Non-pigmented ciliary epithelial cell (primary cell): ENCODE results near the genes C2CD2, ABCG1 and TMPRSS3.

GRCh38 chr21:41953577-41954805, at the start of gene C2CD2:
Gene C2CD2, minus strand, starts transcription at chr21:41954018.
- RRBS: 1% methylated on average over 40 of the region's 128 CpGs

GRCh38 chr21:41973390-41973797, 19.6 kb upstream of the C2CD2 start:
- RRBS: no CpG with 5 or more reads among the region's 16 CpGs

GRCh38 chr21:41990902-41991689, 19.1 kb downstream of the ZBTB21 start:
- RRBS: no CpG with 5 or more reads among the region's 21 CpGs

- RRBS: no CpG with 5 or more reads among the region's 3 CpGs
Observed at GRCh38 chr21:42004807-42005312, 5.3 kb downstream of the ZBTB21 start.

GRCh38 chr21:42012087-42013036, 2.2 kb upstream of the ZBTB21 start:
- RRBS: no CpG with 5 or more reads among the region's 14 CpGs

GRCh38 chr21:42058534-42058863, 12.6 kb upstream of the UMODL1 start:
- RRBS: no CpG with 5 or more reads among the region's 9 CpGs

DNA sequence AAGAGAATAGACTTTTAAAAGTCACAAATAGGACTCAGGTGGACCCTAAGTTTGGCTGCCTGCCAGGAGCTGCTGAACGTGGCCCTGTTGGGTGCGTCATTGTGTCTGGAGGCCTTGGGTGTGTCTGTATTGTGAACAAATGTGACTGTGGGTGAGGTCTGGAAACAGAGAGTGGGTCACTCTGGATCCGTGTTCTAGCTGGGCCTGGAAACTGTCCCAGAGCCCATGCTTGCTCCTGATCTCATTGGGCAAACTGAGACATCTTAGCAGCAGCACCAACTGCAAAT, 47.6 kb upstream of the ABCG1 start:
- RRBS: no CpG with 5 or more reads among the region's 3 CpGs

DNA sequence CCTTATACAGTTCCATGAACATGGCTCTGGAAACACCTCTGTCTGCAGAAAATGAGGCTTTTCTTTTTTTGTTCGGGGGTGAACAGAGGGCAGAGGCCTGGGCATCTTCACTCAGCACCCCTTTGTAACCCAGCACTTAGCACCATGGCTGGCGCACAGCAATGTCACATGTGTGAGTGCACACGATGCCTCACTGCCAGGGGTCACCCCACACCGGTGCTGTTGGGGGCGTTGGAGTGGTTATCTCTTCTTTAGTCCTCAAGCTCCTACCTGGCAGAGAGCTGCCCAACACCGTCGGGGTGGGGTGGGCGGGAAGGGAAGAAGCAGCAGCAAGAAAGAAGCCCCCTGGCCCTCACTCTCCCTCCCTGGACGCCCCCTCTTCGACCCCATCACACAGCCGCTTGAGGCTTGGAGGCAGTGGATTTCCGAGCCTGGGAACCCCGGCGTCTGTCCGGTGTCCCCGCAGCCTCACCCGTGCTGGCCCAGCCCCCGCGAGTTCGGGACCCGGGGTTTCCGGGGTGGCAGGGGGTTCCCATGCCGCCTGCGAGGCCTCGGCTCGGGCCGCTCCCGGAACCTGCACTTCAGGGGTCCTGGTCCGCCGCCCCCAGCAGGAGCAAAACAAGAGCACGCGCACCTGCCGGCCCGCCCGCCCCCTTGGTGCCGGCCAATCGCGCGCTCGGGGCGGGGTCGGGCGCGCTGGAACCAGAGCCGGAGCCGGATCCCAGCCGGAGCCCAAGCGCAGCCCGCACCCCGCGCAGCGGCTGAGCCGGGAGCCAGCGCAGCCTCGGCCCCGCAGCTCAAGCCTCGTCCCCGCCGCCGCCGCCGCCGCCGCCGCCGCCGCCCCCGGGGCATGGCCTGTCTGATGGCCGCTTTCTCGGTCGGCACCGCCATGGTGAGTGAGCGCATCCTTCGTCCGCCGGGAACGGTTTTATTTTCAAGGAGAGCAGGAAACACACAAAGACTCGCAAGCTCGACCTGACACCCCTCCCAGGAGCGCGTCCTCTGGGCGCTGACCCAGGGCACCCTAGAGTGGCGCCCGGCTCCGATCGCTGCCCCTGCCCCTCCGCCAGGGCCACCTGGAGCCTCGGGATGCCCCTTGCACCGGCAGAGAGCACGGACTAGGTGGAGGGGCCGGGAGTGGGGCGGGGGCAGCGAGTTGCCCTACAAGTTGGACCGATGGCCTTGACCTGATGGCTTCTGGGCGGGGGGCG, at the start of gene ABCG1:
Gene ABCG1, plus strand, starts transcription at position 728 of the 1,211 bp plus-strand sequence.
- RRBS: 2% methylated on average over 58 of the region's 96 CpGs

DNA sequence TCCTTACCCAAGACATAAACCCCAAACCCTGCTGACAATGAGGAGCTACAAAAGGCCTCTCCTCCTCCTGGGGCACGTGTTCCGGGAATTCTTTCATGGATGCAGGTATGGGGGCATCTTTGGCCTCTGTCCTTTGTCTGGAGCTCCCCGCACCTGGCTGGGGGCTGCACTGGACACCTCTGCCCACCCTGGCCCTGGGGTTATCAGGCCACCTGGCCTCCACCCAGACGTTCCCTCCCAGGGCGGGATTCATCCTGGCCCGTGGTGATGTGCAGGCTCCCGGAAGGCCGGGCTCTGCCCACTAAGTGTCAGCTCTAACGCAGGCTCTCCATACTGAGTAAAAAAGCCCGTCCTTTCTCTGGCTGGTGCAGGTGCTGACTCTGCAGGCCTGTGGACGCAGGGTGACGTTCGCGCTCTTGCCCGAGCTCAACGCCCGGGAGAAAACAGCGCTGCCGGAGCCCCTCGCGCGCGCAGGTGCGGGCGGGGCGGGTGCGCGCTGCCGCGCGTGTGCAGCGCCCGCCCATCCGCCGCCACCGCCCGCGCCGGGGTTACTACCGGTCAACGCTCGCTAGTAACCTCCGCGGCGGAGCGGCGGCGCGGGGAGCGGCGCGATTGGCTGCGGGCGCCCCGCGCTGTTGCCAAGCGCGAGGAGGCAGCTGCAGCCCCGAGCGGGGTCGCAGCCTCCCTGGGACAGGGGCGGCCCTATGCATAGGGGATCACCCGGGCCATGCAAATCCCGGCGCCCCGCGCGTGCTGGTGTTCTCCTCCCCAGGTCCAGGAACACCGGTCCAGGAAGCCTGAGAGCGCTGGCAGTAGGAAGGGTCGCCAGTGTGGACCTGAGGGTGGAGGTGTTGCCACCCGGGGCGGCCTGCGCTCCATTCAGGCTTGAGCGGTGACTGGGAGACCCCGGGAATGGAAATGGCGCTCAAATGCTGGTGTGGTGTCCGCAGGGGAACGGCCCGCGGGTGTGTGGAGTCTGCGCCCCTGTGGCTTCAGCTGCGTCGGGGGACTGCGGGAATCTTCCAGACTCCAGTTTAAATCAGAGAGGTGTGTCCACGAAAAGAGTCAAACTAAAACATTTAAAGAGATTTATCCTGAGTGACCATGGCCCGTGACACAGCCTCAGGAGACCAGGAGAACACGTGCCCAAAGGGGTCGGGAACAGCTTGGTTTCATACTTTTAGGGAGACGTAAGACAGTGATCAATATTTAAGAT, 15.8 kb downstream of the ABCG1 start:
- RRBS: 3% methylated on average over 28 of the region's 90 CpGs

DNA sequence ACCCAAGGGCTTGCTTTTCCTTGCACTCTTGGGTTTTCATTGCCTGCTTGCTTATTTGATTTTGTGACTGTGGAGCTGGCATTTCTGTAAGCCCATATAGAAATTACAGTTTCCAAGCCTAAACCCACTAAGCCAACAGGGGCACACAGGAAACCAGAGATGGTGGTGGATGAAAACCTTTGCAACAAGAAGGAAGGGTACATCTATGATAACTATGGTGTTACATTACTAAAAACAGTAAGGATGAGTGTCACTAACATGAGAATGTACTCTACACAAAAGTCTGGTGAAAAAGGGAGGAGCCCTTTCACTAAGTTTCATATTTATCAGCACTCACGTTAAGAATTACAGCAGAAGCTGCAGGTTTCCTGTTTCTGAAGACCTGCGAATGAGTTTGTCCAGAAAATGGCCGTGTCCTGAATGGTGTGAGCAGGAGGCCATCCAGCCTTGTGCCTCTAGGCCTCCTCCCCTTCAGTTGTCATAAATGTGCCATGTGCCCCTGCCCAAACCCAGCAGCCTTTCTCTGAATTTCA, 17.7 kb downstream of the ABCG1 start:
- RRBS: no CpG with 5 or more reads among the region's 3 CpGs

GRCh38 chr21:42287743-42288197, 27.4 kb downstream of the TFF3 start:
- RRBS: no CpG with 5 or more reads among the region's 25 CpGs

DNA sequence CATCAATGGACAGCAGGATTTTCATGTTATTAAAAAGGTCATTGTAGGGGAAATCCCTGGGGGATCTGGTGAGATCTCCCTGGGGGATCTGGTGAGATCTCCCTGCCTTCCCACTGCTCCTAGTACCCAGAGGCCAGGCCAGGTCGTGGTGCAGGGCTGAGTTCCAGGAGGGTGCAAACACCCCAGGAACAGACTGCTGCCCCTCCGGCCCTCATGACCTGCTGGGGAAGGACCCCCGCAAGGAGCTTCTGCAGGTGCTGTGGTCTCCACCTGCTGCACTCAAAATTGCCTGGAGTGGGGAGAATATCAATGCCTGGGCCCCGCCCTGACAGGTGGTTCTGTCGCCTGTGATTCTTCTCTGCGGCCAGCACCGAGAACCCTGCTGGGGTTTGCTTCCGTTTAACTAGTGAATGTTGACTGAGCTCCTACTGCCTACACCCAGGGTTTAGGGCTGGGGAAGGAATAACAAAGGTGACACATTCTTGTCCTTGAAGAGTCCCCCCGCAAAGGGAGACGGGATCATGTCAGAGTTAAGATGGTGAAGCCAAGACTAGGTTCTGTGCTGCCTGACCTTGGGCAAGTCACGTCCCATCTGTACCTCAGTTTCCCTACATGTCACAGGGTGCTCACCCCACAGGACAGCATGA, 2.2 kb upstream of the TFF3 start:
- RRBS: no CpG with 5 or more reads among the region's 11 CpGs

DNA sequence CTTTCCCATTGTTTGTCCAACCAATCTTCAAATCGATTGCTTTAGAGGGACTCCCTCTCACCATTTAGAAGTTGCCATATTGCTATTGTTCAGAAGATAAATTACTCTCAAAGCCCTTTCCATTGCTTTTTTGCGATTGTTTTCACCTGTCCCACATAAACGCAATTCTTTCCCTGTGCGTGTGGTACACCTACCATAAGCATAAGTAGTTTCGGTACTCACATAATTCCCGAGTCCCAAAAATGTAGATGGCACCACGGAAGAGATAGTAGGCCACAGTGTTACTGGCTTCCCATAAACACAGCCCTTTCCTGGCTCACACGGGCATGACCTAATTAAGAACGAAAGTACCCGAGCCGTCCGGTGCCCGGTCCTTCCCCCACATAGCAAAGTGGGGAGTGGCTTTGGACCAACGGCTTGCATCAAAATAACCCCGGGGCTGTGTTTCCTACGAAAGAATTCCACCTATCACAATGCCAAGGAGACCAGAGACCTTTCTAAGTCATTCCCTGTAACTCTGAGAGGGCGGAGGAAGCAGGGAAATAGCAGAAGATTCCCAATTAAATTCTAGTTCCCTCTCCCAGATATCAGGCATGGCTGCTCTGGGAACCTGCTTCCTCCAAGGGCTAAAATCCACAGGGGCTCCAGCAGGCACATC, at the start of gene TMPRSS3:
Gene TMPRSS3, minus strand, starts transcription at position 333 of the 658 bp plus-strand sequence.
- RRBS: 67% methylated on average over 3 of the region's 17 CpGs

DNA sequence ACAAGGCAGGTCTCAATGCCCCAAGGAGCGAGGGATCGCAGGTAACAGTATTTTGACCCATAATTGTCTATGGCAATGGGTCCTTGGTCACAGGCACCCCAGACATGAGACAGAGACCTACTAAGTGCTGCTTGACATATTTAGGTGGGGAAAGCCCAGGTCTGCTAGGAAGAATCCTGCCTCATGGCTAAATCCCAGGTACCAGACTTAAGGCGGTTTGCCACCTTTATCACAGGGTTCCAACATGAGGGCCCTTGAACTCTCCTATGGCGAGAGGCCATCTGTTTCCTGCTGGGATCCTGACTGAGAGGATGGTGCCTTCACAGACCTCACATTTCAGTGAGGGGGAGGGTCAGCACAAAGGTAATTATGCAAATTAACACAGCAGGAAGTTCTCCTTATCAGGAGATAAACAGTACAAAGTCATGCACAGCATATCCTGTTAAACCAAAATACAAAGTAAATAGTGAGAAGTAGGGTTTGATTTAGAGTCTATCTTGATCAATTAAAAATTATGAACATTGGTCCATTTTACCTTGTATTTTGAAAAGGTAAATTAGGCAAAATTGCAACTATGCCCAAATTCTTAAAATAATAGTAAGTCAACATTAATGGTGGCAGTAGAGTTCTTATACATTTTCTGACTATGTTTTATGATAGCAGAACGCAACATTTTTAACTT, 33.5 kb downstream of the RSPH1 start:
- RRBS: no CpG with 5 or more reads among the region's 5 CpGs

DNA sequence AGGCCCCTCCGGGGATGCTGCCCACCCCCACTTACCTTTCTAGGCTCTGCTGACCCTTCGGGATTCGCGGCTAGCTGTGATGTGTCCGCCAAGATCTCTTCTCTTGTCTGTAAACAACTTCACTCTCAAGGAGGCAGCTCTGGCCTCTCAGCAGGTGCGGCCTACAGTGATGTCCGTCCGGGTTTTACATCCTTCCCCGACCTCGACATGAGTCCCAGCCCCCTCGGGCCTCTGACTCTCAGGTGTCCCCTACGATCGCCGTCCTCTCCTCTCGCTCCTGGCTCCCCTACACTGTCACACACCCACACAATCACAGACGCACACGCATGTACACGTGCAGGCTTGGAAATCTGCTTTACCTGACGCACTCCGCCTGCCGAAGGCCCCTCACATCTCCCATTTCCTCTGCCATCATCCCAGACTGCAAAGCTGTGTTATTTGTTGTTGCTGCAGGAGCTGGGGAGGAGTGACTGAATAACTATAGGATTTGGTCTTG, 804 bp upstream of the RSPH1 start:
- RRBS: 4% methylated on average over 1 of the region's 21 CpGs

GRCh38 chr21:42499259-42499978, 3.4 kb upstream of the RSPH1 start:
- RRBS: no CpG with 5 or more reads among the region's 17 CpGs

DNA sequence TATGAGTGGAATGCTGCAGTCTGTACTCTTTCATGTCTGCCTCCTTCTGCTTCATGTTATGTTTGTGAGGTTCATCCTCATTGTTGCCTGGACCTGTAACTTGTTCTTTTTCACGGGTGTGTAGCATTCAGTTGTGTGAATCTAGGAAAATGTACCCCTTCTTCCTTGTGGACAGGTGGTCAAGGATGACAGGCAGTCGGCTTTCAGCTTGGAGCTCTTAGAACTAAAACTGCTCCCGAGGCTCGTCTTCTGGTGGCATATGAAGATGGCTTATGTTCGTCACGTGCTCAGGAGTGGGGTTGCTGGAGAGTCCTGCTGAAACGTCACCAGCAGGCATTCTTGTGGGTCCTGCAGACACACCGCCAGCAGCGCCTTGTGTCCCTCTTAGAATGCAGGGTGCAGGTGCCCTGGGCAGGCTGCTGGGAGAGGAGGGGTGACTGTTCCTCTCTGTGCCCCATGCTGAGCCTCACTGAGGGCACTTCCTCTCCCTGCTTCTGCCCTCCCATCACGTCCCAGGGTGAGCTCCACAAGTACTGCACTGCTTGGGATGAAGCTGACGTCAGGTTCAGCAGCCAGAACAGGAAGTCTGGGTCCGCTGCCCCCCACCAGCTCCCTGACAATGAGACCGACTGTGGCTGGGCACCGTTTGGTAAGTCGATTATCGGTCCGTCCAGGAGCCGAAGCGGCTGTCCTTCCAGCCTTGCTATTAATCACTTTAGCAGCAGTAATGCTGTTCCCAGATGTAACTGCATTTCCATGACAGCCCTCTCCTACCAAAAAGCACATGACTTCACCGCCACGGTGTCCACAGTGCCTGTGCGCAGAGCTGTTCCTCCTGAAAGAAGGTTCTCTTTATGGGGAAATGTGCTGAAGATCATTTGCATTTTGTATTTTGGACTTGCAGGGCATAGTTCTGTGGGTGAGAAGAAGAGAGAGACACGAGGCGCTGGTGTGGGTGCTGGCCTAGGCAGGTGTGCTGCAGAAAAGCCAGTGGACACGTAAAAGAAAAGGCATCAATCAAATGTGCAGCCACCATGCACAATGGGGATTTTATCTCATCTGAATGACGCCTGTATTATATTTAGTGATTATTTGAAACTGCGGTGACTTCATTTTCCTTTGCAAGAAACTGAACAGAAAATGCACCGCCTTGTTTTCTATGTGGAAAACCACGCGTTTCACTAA, 20.9 kb downstream of the SLC37A1 start:
- RRBS: no CpG with 5 or more reads among the region's 30 CpGs

DNA sequence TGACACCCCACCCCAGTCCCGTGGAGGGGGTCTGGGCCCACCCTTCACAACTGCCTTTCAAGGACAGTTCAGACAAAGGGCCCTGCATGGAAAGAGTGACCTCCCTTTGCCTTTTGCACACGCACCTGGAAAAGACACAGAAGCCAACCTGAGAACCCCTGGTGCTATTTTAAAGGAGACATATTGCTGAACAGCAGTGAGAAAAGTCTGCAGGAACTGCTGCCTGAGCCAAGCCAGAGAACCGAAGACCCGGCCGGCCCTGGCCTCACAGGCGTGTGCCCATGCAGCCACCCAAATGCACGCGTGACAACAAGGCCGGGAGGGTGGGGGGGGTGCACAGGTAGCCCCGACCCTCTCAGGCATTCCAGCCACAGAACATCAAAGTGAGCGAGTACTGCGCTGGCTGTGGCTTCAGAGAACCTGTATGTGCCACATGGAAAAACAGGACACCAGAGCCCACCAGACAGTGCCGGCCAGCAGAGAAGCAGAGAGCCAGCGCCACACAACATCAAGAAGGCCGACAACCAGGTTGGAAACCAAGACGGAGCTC, 66.8 kb downstream of the SLC37A1 start:
- RRBS: 91% methylated on average over 3 of the region's 16 CpGs

GRCh38 chr21:42621604-42622157, 31.7 kb upstream of the PDE9A start:
- RRBS: no CpG with 5 or more reads among the region's 13 CpGs

DNA sequence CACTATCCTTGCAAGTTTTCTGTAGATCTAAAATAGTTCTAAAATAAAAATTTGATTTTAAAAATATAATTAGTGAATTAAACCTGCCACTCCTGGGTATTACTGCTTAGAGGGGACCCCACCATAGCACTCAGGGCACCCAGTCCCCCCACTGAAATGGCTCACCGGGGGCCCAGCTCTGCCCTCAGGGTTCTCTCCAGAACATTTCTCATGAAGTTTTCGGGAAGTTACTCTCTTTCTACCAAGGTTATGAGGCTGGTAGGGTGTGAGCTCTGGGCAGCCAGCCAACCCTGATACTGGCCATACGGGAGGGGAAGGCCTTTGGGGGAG, 13.0 kb upstream of the PDE9A start:
- RRBS: no CpG with 5 or more reads among the region's 3 CpGs